Endothelial cell of umbilical vein (primary cell): ENCODE results near the genes MICU1 and CFAP70.

DNA sequence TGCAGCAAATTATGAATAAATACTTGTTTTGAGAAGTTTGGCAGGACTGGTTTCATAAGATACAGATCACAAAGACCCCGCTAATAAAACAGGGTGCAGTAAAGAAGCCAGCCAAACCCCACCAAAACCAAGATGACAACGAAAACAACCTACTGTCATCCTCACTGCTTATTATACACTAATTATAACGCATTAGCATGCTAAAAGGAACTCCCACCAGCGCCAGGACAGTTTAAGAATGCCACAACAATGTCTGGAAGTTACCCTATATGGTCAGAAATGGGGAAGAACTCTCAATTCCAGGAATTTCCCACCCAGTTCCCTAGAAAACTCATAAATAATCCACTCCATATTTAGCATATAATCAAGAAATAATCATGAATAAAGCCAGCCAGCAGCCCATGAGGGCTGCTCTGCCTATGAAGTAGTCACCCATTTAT is 20.8 kb downstream of the MICU1 start:
- PRO-cap, result no peak
CAGE:
- cytosol, long polyA minus RNA, result no peak
- cytosol, long polyA plus RNA, result no peak
- long polyA plus RNA, result no peak
- nucleus, long polyA minus RNA, result no peak
- nucleus, long polyA plus RNA, result no peak

GRCh38 chr10:72625843-72626584 is at the start of gene MICU1:
TSS of gene MICU1 (minus strand) at chr10:72626079.
- PRO-cap, result bidirectional peak, plus-strand start at chr10:72626275, minus-strand start at chr10:72626059
CAGE:
- cytosol, long polyA minus RNA, result start-site peak on the minus strand at chr10:72626088-72626096, 198 reads
- cytosol, long polyA plus RNA, result start-site peak on the minus strand at chr10:72626067-72626103, 663 and 648 reads in 2 replicates
- long polyA plus RNA, result start-site peak on the minus strand at chr10:72626058-72626119, 1,496 and 1,759 reads in 2 replicates
- nucleus, long polyA minus RNA, result start-site peak on the minus strand at chr10:72626058-72626115, 1,629 reads
- nucleus, long polyA plus RNA, result start-site peak on the minus strand at chr10:72626057-72626100, 459 and 395 reads in 2 replicates

DNA sequence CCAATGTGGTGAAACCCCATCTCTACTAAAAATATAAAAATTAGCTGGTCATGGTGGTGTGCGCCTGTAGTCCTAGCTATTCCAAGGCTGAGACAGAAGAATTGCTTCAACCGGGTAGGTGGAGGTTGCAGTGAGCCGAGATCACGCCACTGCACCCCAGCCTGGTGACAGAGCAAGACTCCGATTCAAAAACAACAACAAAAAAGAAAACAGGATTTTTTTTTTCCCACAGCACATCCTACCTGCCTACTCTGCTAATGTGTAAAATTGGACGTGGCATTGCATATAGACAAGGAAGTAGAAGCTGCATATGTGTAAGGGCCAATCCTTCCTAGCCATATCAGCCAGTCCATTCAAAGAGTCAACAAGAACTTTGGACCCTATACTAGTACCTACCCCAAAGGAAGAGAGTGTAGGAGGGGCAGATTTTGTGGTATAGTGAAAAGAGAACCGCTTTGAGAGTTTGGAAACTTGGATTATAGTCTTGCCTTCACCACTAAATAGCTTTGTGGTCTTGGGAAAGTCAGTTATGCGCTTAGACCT is 12.2 kb upstream of the MCU start:
- PRO-cap, result no peak
CAGE:
- cytosol, long polyA minus RNA, result no peak
- cytosol, long polyA plus RNA, result no peak
- long polyA plus RNA, result no peak
- nucleus, long polyA minus RNA, result no peak
- nucleus, long polyA plus RNA, result no peak

GRCh38 chr10:72707961-72708405 is 16.0 kb downstream of the MCU start:
- PRO-cap, result no peak
CAGE:
- cytosol, long polyA minus RNA, result no peak
- cytosol, long polyA plus RNA, result no peak
- long polyA plus RNA, result no peak
- nucleus, long polyA minus RNA, result no peak
- nucleus, long polyA plus RNA, result no peak

GRCh38 chr10:72743908-72745073 is 52.3 kb downstream of the MCU start:
- PRO-cap, result no peak
CAGE:
- cytosol, long polyA minus RNA, result no peak
- cytosol, long polyA plus RNA, result no peak
- long polyA plus RNA, result no peak
- nucleus, long polyA minus RNA, result no peak
- nucleus, long polyA plus RNA, result no peak

DNA sequence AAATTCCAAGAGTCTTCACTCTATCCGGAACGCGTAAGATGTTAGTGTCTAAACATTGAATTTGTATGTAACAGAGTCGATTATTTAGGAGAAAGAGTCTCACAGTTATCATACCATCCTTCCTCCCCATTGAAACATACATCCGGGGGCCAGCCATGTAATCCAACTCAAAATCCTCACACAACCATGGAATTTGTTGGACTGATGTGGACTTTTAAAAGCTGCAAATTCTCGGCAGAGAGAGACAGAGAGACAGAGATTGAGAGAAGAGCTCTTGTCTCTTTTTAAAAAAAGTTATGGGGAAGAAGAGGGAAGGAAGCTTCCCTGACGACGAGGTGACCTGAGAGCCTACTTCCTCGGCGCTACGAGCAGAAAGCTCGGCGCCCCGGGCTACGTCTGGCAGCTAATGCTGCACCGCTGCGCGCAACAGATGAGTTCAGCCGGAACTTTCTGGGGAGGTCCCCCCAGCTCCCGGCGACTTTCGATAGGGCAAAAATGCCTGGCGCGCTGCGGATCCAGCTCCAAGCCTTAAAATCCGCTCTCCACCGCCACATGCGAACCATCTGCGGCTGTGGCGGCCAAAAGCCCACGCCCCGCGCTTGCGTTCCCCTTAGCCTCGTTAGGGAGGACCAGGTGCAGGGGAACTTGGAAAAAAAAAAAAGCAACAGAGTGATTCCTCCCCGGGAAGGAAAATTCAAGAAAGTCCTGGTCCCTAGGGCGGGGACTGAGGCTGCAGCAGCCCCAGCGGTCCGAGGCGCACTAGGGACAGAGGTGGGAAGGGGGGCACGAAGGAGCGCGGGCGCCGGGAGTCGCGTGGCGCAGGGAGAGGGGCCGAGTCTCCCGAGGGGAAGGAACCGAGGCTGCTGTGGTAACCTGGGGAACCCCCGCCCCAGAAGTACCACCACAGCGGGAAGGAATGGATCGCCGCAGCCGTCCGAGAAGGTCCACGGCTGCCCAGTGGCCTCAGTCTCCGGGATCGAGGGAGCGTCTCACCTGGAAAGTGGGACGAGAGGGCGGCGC is 583 bp downstream of the P4HA1 start:
- PRO-cap, result bidirectional peak, plus-strand start at position 487 of the sequence, minus-strand start at position 411 of the sequence
CAGE:
- cytosol, long polyA minus RNA, result no peak
- cytosol, long polyA plus RNA, result no peak
- long polyA plus RNA, result no peak
- nucleus, long polyA minus RNA, result no peak
- nucleus, long polyA plus RNA, result no peak

- PRO-cap, result no peak
CAGE:
- cytosol, long polyA minus RNA, result no peak
- cytosol, long polyA plus RNA, result no peak
- long polyA plus RNA, result no peak
- nucleus, long polyA minus RNA, result no peak
- nucleus, long polyA plus RNA, result no peak
Observed at GRCh38 chr10:73125533-73126865, 15.7 kb downstream of the NUDT13 start.

DNA sequence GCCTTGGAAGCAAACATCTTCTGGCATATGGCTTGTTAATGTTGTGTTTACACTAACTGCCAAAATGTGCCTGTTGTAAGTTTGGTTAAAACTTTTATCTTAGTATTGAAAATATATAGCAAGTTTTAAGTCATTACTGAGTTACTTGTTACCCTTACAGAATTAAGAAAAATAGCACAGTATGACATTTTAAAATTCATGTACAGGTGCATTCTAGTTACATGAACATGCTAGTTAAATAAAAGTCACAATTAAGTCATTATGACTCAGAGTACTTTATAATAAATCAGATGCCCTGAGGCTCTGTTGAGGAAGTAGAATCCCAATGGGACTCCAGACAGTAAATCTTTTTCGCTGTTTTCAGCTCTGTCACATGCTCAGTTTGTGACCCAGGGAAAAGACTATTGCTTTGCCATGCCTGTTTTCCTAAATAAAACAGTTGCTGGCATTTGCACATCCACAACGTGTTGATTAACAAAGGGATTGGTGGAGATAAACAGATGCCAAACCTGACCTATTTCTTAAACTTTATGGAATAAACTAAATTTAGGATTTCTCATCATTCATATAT is 21.0 kb downstream of the NUDT13 start:
- PRO-cap, result no peak
CAGE:
- cytosol, long polyA minus RNA, result no peak
- cytosol, long polyA plus RNA, result no peak
- long polyA plus RNA, result no peak
- nucleus, long polyA minus RNA, result no peak
- nucleus, long polyA plus RNA, result no peak

DNA sequence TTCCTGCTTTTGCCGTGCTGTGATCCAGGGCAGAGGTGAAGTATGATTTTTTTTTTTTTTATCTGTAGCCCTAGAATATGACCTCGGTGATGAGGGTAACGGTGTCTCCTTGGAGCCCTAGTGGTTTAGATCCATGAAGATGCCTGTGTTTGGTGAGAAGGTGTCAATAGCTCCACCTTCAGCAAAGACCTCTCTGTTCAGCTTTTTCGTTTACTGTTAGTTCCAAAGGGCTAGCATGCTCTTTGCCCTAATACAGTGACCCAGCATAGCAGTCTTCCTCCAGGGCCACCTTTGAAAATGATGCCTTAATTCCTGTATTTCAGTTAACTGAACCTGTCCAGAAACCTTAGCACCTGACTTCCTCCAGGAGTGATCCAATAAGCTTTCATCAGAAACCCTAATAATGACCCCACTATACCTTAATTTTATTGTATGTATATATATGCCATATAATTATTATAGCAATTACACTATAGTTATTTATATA is 819 bp upstream of the MRPS16 start:
- PRO-cap, result no peak
CAGE:
- cytosol, long polyA minus RNA, result no peak
- cytosol, long polyA plus RNA, result no peak
- long polyA plus RNA, result no peak
- nucleus, long polyA minus RNA, result no peak
- nucleus, long polyA plus RNA, result no peak

DNA sequence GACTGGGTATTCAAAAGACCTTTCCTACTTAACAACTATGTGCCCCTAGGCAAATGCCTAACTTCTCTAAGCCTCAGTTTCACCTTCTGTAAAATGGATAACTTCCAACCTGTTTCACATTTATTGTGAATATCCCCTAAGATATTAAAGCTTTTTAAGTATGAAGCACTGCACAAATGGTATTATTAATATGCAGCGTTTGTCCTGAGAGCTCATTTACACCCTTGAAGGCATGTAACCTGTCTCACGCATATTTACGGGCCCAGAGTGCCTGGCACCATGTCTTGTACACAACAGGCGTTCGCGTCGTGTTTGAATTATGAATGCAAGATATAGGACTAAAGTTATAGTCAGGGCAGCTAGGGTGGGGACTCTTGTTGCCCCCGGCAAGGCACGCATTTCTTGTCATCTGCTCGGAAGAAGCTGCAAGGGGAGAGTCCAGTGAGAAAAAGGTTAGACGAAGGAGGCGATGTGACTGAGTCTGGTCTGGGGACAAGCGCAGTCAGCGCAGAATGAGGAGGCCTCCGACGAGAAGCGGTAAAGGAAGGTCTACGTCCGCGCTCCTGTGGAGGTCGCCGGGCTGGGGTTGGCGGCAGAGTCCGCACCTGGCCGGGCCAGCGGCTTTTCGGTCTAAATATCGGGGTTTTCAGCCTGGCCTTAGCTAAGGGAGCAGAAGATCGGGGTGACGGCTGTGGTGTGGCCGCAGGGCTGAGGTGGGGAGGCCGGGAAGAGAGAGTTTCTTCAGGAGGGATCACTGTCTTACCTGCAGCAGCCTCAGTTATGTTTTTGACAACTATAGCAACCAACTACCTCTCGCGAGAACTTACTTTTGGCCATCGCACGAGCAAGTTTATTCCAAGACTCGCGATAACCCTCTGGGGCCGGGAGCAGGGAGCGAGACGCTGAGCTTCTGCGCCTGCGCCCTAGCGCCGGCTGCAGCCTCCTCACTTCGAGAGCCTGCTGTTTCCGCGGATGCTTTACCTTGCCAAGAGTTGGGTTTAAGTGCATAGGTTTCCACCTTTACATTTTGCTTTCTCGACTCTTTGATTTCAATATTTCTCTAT is at the start of gene CFAP70:
CFAP70 (minus strand) TSS at position 914 of the 1,064 bp plus-strand sequence.
- PRO-cap, result bidirectional peak, plus-strand start at position 515 of the sequence, minus-strand start at position 514 of the sequence; bidirectional peak, plus-strand start at position 947 of the sequence, minus-strand start at position 782 of the sequence
CAGE:
- cytosol, long polyA minus RNA, result no peak
- cytosol, long polyA plus RNA, result no peak
- long polyA plus RNA, result no peak
- nucleus, long polyA minus RNA, result no peak
- nucleus, long polyA plus RNA, result no peak

DNA sequence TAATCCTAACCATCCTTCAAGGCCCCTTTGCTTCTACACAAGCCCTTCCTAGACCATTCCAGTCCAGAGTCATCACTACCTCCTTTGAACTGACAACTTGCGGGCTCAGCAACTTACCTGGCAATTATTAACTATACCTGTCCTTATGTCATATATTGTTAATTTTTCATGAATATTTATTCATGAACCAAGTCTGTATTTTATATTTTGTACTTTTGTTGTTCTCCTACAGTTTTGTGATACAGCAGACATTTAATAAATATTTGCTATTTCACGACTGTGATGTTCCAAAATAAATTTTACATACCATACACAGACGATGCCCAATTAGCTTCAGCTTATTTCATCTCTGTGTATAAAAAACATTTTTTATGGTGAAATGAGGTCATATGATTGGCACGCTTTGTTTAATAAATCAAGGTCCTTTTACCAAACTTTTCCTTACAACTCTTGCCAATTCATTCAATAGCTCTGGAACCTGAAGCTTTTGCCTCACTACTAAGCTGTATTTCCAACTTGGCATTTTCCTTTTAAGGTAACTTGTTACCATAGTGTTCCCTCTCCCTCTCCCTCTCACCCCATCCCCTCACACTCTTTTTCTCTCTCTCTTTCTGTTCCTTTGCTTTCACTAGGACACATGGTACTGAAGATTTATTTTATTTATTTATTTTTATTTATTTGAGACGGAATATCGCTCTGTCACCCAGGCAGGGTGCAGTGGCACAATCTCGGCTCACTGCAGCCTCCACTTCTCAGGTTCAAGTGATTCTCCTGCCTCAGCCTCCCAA is 5.5 kb downstream of the PPP3CB start:
- PRO-cap, result no peak
CAGE:
- cytosol, long polyA minus RNA, result no peak
- cytosol, long polyA plus RNA, result no peak
- long polyA plus RNA, result no peak
- nucleus, long polyA minus RNA, result start-site peak on the minus strand centred at position 504 of the sequence, 163 bp wide, 28 reads
- nucleus, long polyA plus RNA, result no peak

DNA sequence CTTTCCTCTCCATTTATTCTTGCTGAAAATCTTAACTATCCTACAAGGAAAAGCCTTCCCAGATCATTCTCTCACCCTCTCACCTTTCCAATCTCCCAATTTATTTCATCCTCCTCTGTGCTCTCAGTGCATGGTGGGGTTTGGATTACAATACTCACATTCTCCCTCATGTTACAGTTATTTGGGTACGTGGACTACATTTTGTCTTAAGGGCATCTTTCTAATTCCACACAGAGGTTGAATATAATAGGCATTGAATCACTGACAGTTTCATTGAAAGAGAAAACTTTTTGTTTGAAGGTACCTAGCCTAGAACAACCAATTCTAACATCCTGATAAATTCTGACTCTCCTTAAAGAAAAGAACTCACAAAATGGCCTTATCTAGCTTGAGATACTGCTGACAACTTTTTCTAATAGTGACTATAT is 4.9 kb downstream of the USP54 start:
- PRO-cap, result no peak
CAGE:
- cytosol, long polyA minus RNA, result no peak
- cytosol, long polyA plus RNA, result no peak
- long polyA plus RNA, result no peak
- nucleus, long polyA minus RNA, result no peak
- nucleus, long polyA plus RNA, result no peak

GRCh38 chr10:73625269-73626212 is 15.7 kb downstream of the MYOZ1 start:
- PRO-cap, result unidirectional peak, minus-strand start at chr10:73625515; bidirectional peak, plus-strand start at chr10:73626113, minus-strand start at chr10:73625805
CAGE:
- cytosol, long polyA minus RNA, result start-site peak on the minus strand at chr10:73625991-73626007, 8 reads
- cytosol, long polyA plus RNA, result no peak
- long polyA plus RNA, result start-site peak on the minus strand at chr10:73625891-73626102, 64 and 33 reads in 2 replicates
- nucleus, long polyA minus RNA, result start-site peak on the minus strand at chr10:73625753-73625998, 146 reads; start-site peak on the plus strand at chr10:73626088-73626171, 51 reads
- nucleus, long polyA plus RNA, result start-site peak on the minus strand at chr10:73625674-73626092, 29 and 39 reads in 2 replicates

DNA sequence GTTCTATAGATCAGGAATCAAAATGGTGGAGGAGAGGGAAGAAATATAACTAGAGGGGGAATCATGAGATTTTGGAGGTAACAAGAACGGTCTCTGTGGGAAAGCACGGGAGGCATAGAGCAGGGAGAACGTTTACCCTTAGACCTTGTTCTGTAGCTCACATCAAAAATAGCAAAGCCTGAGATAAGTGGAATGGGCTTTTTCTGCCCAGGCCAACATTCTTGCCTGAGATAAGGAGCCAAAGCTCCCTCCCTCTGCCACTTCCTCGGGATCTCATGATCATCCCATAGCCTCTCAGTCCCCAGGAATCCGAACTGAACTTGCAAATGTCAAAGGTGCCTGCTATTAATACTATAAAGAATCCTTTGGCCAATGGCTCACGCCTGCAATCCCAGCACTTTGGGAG is 4.4 kb downstream of the SYNPO2L start:
- PRO-cap, result no peak
CAGE:
- cytosol, long polyA minus RNA, result no peak
- cytosol, long polyA plus RNA, result no peak
- long polyA plus RNA, result no peak
- nucleus, long polyA minus RNA, result no peak
- nucleus, long polyA plus RNA, result no peak

- PRO-cap, result no peak
CAGE:
- cytosol, long polyA minus RNA, result no peak
- cytosol, long polyA plus RNA, result no peak
- long polyA plus RNA, result no peak
- nucleus, long polyA minus RNA, result no peak
- nucleus, long polyA plus RNA, result no peak
Observed at GRCh38 chr10:73671363-73672181, 15.7 kb upstream of the SYNPO2L start.

- PRO-cap, result no peak
CAGE:
- cytosol, long polyA minus RNA, result no peak
- cytosol, long polyA plus RNA, result no peak
- long polyA plus RNA, result no peak
- nucleus, long polyA minus RNA, result no peak
- nucleus, long polyA plus RNA, result no peak
Observed at GRCh38 chr10:73742568-73743053, 1.6 kb upstream of the SEC24C start.

GRCh38 chr10:73769867-73770515 is 2.1 kb upstream of the FUT11 start:
- PRO-cap, result no peak
CAGE:
- cytosol, long polyA minus RNA, result no peak
- cytosol, long polyA plus RNA, result no peak
- long polyA plus RNA, result no peak
- nucleus, long polyA minus RNA, result no peak
- nucleus, long polyA plus RNA, result no peak

DNA sequence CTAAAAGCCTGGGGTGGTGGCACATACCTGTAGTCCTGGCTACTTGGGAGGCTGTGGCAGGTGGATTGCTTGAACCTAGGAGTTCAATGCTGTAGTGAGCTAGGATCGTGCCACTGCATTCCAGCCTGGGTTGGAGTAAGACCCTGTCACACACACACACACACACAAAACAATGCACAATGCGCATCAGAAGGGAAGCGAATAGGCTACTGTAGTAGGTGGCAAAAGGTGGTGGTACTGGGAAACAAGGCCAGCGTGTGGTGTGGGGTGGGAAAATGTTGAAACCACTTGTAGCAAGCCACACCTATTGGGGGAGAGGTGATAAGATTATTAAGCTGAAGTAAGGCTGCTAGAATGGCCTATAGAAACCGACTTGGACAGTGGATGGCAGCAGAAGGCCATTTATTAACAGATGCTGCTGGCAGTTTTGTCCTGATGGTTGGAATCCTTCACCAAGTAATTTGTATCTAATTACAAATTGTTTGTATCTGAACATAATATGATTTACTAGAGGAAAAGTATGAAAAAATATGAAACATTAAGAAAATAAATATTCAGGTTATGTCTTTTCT is 2.6 kb downstream of the FUT11 start:
- PRO-cap, result no peak
CAGE:
- cytosol, long polyA minus RNA, result no peak
- cytosol, long polyA plus RNA, result no peak
- long polyA plus RNA, result no peak
- nucleus, long polyA minus RNA, result no peak
- nucleus, long polyA plus RNA, result no peak

GRCh38 chr10:73799761-73800442 is 11.5 kb downstream of the NDST2 start:
- PRO-cap, result no peak
CAGE:
- cytosol, long polyA minus RNA, result no peak
- cytosol, long polyA plus RNA, result no peak
- long polyA plus RNA, result no peak
- nucleus, long polyA minus RNA, result no peak
- nucleus, long polyA plus RNA, result no peak

DNA sequence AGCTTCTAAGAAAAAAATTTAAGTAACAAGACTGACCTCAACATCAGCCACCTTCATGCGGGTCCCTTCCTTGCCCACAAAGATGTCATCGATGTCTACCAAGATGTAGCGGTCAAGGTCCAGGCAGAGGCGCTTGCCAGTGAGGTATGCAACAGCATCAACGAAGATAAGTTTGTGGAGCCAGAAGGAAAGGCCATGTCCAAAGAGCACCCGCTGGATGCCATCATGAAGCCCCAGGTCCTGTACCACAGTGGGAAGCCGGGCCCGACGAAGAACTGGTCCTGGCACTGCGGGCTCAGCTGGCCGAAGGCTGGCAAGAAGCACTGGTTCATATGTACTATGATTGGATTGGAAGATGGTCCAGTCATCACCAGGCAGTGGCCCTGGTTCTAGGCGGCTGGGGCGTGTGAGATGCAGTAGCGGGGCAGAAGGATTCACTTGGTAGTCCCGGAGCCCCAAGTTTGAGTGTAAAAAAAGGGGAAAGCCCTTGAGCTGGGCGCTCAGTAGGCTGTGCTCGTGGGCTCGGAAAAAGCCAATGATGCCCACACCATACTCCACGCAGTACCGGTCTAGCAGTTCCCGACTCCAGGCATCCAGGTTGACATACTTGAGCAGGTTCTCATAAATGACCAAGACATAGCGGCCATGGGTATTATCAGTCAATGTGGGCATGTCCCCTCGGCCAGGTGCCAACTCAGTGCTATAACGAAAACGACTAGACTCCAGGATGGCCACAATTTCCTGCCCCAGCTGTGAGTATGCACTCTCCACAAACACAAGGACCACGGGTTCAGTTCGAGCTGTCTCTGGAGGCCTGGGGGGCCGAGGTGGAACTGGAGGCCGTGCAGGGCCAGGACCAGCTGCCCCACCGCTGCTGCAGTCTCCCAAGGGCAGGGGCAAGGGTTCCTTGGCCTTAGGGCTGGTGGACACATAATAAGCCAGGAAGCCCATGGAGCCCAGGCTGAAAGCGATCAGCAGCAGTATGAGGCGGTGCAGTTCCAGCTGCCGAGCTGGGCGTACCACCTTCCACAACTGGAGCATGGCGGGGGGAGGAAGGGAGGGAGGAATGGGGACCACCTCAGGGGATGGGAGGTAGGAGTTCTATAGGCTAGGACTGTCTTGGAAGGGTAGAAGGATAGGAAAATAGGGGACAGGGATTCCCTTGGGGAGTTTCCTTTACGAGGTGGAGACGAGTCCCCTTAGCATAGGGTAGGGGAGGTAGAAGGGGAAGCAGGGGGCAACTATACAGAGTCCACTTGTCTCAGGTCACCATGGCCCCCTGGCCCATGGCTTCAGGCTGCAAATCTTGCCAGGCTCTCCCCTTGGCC is 3.6 kb downstream of the NDST2 start:
- PRO-cap, result no peak
CAGE:
- cytosol, long polyA minus RNA, result no peak
- cytosol, long polyA plus RNA, result no peak
- long polyA plus RNA, result no peak
- nucleus, long polyA minus RNA, result no peak
- nucleus, long polyA plus RNA, result no peak